LNCaP clone FGC (cell line): ENCODE measurements around a stretch of chr10.

DNA sequence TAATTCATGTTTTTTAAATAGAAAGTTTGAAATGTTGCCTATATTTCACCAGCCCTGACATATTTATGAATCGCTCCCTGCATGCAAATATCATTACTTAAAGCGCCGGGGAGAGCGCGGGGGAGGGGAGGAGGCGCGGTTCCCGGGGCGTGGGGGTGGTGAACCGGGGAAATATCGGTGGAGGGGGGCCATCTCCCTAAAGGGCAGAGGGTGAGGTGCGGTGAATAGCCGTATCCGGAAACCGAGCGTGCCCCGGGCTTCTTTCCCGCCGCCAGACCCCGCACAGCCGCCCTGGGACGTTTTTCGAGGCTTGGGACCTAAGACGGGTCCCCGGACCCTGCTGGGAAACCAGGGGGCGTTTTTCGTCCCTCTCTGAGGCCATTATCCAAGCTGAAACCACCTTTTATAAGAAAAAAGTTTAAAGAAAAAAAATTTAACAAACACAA, 7.0 kb upstream of the ZNF503 start:
- RRBS, 2 experiments = 9 to 16% methylated on average over 20 of the region's 27 CpGs

GRCh38 chr10:75470571-75471308, 39.3 kb downstream of the LRMDA start:
- RRBS, 2 experiments = no CpG with 5 or more reads among the region's 9 CpGs

DNA sequence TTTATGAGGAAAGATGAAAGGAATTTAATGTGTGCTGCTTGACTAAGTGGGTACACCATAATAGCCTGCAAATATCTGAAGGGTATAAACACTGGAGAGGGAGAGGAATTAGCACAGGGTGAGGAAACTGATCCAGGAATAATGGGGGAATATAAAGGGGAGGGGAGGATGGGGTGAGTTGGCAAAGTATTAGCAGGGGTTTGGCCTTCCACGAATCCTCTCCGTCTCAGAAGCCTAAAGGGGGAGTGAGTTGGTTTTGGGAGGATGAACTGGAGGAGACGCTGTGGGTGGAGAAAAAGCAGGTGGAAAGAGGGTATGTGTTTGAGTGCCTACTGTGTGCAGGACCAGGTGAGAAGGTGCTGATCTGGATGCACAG, 67.2 kb downstream of the LRMDA start:
- RRBS, 2 experiments = no CpG with 5 or more reads among the region's 3 CpGs

DNA sequence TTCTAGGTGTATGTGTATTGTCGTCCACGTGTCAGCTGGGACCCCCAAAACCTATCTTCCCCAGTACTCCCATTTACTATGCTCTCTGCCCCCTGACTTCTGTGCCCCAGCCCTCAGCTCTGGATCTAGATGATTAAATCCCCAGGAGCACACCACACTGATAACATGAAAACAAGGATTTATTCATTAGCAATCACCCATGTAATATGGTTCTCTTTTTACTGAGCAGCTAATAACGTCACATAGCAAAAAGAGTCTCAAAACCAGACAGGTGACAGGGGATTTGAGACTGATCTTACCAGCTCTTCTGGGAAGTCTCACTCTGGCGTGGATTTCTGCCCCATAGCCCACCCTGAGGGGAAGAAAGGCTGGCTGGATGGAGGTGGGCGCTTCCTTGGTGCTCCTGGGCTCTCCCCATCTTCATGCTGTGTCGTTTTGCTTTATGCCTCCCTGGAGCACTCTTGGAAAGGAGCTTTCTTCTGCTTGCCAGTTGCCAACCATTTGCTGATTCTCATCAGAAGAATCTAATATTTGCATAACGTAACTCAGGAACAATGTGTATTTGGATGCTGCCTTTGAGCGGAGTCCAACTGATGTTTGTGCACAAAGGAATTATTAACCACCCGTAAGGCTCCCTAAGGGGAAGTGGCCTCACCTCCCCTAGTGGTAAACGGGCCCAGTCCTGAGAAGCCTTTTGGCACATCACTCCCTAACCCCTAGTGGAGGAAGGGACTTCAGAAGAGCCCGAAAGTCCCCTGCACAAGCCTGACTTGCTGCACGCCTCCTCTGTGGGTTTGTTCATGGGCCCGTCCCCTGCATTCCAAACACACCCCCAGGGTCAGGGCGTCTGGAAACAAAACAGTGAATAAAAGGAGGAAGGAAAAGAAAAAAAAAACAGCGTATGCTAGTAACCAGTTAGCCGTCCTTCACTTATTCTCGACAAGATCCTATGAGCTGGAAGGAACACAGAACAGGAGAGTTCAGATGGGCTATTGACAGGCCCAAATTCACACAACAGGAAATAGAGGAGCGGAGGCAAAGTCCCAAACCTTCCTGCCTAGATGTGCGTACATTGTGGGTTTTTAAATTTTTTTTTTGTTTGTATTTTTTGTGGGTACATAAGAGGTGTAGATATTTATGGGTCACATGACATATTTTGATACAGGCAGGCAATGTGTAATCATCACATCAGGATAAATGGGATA, 602.1 kb downstream of the LRMDA start:
- RRBS, 2 experiments = no CpG with 5 or more reads among the region's 19 CpGs

DNA sequence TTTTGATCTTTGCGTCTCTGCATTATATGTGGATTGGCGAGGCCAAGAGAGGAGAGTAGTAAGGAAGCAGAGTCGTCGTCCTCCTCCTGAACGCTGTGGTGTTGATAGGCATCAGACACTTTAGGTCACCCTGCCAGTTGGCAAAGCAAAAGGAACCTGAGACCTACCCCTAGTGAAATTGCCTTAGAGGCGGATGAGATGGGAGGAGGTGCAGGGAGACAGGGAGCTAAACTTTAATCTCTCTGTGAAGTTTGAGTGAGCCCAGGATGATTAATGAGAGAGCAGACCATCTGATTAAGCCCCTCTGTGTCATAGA, 683.9 kb downstream of the LRMDA start:
- RRBS, 2 experiments = no CpG with 5 or more reads among the region's 6 CpGs

DNA sequence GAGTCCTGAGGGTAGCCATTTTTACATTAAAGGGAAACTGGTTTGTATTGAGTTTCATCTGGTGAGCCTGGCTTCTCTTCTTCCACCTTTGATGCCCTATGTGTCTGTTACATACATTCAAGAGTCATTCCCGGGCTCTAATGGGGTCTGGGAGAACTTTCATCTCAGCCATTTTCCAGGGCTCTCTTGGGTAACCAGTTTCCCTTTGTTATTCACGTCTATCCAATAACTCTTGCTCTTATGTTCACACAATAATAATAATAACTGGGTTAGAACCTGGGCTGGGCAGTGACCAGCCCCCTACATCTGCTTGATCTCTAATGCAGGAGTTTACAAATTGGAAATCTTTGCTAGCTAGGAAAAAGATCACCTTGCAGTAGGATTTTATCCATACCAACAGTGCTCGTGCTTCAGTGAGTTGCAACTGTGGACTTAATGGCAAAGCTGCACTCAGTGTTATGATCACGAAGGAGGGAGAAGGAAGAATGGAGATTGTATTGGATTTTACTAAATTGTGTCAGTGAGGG, 685.4 kb downstream of the LRMDA start:
- RRBS, 2 experiments = no CpG with 5 or more reads among the region's 4 CpGs

GRCh38 chr10:77078552-77079032, 559.0 kb downstream of the KCNMA1 start:
- RRBS, 2 experiments = no CpG with 5 or more reads among the region's 7 CpGs

- RRBS, 2 experiments = no CpG with 5 or more reads among the region's 7 CpGs
These were observed 220.8 kb downstream of the KCNMA1 start for GRCh38 chr10:77416701-77417308.

DNA sequence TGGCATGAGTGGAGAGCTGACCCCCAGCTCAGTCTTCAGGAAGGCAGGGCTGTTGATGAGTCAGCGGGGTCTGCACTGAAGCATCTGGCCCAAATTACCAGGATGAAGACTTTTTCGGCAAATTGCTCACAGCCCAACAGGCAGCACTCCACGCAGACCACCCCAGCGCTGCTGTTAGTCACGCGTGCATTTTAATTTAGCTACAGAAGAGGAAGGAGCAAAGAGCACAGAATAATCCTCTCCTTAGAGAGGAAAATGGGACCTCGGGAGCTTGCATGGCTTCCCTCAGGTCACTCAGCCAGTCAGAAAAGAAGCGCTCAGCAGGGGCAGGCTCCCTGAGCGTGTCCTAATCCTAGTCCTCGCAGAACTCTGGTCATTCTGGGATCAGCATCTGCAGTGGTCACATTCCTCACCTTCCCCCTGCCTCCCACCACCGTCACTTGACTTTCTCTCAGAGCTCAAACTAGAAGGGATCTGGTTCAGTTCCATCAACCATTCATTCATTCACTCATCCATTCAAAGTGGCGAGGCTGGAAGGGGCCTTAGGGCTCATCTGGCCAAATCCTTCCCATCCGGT, 76.4 kb upstream of the KCNMA1 start:
- RRBS, 2 experiments = no CpG with 5 or more reads among the region's 13 CpGs

GRCh38 chr10:77791848-77792624, 134.5 kb downstream of the DLG5 start:
- RRBS, 2 experiments = no CpG with 5 or more reads among the region's 22 CpGs

DNA sequence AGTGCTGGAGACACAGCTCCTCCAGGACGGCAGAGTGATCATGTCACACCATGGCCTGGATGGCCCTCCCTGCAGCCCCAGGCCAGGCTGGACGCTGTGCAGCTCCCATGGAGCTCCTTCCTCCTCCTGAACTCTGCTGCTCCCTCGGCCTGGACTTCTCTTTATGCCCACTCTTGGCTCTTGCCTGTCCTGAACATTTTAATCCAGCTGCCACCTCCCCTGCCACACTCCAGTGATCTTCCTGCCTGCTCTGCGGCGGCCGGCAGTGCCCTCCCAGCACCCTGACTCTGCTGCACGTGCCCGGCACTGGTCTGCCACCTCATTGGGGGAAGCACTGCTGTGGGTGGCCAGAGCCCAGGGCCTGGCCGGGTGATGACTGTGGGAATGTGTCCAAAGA, 116.1 kb downstream of the DLG5 start:
- RRBS, 2 experiments = 85 to 97% methylated on average over 2 to 4 of the region's 9 CpGs

DNA sequence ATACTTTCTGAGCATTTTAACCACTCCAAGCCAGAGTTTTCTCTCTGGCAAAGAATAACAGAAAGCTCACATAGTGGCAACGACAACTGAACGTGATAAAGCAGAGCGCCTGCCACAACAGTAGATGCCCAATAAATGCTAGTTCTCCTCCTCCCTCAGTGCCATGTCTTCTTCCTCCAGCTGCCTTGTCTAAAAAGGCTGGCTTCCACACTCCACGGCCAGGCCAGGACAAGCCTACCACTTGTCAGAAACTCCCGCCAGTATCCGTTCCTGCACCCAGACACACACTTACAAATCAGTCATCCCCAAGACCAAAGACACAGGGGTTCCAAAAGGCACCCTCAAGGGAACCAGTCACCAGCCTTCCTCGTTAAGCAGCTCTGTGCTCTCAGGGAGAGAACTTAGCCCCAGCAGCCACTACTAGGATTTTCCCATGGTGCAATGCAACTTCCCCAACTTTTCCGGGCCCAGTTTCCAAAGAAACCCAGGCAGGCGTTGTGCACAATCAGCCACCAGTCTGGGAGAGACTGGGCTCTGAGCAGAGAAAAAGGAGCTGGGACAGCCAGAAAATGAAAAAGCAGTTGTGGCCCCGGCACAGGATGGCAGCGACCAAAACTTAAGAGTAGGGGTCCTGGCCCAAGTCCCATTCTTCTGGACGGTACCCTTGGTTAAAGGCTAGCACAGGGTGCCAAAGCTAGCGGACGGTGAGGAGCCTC, 1.2 kb downstream of the DLG5 start:
- RRBS, 2 experiments = no CpG with 5 or more reads among the region's 14 CpGs

GRCh38 chr10:77971259-77971772, 44.8 kb upstream of the DLG5 start:
- RRBS, 2 experiments = no CpG with 5 or more reads among the region's 5 CpGs

- RRBS, 2 experiments = no CpG with 5 or more reads among the region's 9 CpGs
These were observed 3.7 kb downstream of the RPS24 start for GRCh38 chr10:78036981-78038107.

DNA sequence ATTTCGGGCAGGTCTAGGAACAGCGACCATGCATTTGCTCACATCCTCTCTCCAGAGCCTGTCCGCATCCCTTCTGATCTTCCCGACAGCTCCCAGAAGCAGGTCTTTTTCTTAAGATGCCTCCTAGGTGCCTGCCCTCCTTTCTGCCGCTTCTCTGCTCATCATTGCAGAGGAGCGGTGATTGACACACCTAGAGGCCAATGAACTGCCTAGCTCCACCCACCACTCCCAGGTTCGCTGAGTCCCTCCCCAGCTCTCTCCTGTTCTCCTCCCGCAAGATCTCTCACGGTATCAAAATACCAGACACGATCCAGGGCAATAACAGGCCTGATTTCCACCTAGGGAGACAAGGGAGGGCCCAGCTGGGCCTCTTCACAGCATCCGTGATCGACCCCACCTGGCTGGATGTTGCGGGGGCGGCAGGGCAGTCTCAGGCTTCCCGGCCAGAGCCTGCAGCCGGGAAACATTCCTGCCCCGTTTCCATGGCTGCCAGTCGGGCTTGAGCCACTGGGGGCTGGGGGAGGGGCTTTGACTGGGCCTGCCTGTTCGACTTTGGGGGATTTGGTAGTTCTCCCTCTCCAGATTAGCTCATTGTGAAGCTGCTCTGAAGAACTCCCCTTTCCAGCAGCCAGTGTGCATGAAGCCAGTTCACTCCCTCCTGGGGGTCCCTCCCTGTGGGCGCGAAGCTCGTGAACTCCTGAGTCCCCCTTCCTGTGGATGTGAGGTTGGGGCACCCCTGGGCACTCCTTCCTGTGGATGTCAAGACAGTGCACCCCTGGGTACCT, 373.5 kb downstream of the RPS24 start:
- RRBS, 2 experiments = no CpG with 5 or more reads among the region's 22 CpGs

DNA sequence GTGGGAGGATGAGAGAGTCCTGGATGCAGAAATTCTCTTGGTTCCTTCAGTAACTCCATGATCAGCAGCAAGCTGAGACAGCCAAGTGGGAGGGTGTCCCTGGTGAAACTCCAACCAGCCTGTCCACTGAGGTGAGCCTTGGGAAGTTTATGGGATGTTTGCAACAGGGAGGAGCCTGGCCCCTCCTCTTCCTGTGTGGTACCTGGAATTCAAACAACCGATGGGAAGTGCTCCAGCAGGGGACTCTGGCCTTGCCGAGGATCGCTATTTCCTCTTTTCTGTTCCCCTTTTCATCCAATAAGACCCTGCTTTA, 491.1 kb upstream of the ZMIZ1 start:
- RRBS, 2 experiments = no CpG with 5 or more reads among the region's 3 CpGs

DNA sequence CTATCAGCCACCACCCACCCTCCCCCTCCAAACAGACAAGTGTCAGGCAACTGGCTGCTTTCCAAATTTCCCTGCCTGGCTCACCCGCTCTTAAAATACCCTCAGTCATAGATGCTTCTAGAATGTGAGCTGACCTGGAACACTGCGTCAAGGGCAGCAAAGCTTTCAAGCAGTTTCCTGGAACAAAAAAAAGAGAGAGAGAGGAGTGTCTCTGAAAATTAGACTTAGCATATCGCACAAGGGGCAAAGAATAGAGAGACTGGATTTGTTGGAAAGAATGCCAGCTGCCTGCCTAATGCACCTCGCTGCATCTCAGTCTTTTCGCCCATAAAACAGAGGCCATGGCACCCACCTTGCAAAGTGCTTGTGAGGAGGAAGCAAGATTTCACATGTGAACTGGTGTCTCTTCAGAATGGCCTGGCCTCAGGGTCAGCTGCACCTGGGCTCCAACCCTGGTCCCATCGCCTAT, 340.9 kb upstream of the ZMIZ1 start:
- RRBS, 2 experiments = no CpG with 5 or more reads among the region's 6 CpGs

GRCh38 chr10:78937839-78938614, 130.7 kb upstream of the ZMIZ1 start:
- RRBS, 2 experiments = no CpG with 5 or more reads among the region's 9 CpGs

DNA sequence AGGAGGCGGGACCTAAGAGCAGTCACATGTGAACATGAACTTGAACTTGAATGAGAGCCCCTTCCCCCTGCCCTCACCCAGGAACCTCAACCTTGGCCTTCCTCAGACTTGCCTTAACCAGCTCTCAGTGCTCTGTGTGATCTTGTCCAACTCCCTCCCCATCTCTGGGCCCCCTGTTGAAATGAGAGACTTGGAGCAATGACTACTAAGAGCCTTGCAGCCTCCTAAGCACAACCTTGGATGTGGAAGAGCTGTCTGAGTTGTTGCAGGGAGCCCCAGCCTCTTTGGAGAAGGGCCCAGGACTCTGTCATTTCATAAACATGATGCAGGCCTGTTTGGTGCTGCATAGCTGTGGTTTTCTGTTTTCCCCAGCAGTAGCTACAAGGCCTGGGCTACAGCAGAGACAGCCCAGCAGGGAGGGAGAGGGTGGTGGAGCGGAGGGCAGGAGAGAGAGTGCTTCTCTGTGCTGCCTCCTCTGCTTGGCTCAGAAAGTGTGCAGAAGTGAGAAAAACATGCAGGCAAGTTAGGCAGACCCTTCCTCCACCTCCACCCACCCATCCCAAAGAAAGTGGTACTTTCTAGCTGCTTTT, 123.9 kb upstream of the ZMIZ1 start:
- RRBS, 2 experiments = no CpG with 5 or more reads among the region's 2 CpGs